NCI-H460 (cell line): ENCODE data around the genes DYNLT5 and INSL5.

RAMPAGE:
- cytosol, long total RNA, result no peak
- long total RNA, result no peak
- nucleus, long total RNA, result no peak
Measured at GRCh38 chr1:66296281-66296656, 237.7 kb upstream of the SGIP1 start.

DNA sequence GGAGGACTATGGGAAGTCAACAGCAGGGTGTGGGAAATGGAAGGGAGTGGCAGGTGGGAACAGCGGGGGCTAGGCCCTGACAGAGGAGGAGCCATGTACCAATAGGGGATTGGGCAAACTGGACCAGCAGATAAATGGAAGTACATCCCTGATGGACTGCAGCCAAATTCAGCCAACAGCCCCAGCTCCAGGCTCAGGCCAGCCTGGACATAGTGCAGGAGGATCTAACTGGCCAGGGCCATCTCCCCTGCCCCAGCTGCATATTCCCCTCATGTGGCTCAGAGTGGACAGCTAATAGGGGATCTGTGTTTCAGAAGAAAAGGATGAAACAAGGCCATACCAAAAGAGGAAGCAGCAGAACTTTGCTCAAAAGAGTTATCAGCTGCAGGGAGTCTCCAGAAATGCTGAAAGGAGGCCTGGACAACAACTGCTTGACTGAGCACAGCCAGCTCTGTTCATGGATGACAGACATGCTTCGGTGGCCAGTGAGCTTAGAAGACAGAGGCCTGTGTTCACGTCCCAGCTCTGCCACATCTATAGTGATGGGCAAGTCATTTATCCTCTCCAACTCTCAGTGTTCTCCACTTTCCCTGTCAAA lies 140.1 kb upstream of the SGIP1 start:
RAMPAGE:
- cytosol, long total RNA, result no peak
- long total RNA, result no peak
- nucleus, long total RNA, result no peak

DNA sequence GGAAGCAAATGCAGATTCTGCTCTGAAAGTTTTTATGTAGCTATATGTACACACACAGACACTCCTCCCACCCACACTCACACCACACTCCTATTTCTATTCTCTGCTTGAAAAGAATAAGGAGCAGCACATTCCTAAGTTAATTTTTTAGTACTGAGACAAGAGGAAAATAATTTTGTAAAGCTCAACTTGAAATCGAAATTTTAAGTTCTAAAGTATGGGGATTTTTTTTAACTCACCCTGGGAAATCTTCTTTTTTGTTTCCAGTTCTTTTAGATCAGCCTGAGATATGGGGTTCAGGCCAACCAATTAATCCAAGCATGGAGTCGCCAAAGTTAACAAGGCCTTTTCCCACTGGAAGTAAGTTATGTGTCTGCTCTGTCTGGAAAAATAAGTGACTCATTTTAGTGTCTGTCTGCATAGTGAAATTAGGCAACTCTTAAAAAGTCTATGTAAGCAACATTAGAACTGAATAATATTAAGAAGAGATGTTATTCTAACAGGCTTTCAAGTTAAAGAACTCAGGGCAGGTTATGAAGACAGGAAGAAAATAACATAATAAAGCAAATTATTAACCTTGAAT lies 75.4 kb upstream of the DYNLT5 start:
RAMPAGE:
- cytosol, long total RNA, result no peak
- long total RNA, result no peak
- nucleus, long total RNA, result no peak

RAMPAGE:
- cytosol, long total RNA, result no peak
- long total RNA, result no peak
- nucleus, long total RNA, result no peak
Measured at GRCh38 chr1:66751948-66752941, at the start of gene DYNLT5. DYNLT5 (plus strand) TSS chr1:66752459.

DNA sequence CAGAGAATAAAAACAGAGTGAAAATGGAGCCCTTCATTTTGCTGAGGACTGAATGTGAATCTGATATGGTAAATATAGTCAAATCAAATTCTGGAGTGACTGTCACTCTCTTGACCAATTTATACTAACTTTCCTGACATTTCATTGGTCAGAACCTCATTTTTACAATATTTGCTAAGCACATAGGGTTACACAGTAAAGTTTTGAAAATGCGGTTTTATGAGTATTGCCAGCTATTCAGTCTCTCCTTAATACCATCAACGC lies at the start of gene INSL5:
TSS of gene INSL5 (minus strand) at position 92 of the 264 bp plus-strand sequence.
RAMPAGE:
- cytosol, long total RNA, result no peak
- long total RNA, result no peak
- nucleus, long total RNA, result no peak

DNA sequence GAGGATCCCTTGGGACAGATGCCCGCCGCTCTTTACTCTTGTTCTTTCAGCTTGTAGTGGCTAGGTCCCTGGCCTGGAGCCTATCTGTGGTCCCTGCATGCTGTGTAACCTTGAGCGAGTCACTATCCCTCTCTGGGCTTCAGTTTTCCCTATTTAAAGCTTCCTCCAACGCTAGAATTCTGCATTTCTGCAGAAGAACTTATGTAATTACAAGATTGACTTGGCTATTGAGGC lies 769 bp downstream of the MIER1 start:
RAMPAGE:
- cytosol, long total RNA, result no peak
- long total RNA, result no peak
- nucleus, long total RNA, result no peak

GRCh38 chr1:67052635-67052970 lies 1.3 kb downstream of the SLC35D1 start:
RAMPAGE:
- cytosol, long total RNA, result no peak
- long total RNA, result no peak
- nucleus, long total RNA, result no peak

DNA sequence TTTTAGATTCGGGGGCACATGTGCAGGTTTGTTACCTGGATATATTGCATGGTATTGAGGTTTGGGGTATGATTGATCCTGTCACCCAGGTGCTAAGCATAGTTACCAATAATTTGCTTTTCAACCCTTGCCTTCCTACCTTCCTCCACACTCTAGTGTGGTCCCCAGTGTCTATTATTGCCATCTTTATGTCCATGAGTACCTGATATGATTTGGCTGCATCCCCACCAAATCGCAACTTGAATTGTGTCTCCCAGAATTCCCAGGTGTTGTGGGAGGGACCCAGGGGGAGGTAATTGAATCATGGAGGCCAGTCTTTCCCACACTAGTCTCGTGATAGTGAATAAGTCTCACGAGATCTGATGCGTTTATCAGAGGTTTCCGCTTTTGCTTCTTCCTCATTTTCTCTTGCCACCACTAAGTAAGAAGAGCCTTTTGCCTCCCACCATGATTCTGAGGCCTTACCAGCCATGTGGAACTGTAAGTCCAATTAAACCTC lies 41.0 kb downstream of the IL23R start:
RAMPAGE:
- cytosol, long total RNA, result no peak
- long total RNA, result no peak
- nucleus, long total RNA, result no peak

DNA sequence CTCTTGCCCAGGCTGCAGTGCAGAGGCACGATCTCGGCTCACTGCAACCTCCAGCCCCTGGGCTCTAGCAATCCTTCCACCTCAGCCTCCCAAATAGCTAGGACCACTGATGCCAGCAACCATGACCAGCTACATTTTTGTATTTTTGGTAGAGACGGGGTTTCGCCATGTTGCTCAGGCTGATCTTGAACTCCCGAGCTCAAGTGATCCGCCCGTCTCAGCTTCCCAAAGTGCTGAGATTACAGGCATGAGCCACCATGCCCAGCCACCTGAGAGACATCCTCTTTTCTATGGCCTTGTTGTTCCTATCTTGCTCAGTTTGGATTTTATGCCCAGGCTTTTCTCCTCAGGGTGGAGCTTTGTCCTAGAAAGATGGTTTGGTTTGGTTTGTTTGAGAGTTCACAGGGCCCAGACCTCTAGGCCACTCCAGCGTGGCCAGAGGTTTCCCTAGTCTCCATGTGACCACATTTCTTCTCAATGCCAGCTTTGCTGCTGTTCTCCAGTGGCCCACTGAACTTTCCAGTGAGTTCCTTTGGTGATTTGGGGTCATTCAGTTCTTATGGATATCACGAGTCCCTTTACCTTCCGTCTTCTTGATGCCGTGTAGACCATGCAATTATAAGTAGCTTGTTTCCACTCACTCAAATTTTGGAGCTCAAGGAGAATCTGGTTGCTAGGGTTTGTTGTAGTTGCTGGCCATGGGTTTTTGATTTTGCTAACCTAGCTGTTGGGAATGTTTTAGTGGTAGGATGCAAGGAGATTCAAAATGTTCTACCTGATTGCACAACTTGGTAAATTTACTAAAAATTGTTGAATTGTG lies 92.6 kb upstream of the SERBP1 start:
RAMPAGE:
- cytosol, long total RNA, result no peak
- long total RNA, result no peak
- nucleus, long total RNA, result no peak

DNA sequence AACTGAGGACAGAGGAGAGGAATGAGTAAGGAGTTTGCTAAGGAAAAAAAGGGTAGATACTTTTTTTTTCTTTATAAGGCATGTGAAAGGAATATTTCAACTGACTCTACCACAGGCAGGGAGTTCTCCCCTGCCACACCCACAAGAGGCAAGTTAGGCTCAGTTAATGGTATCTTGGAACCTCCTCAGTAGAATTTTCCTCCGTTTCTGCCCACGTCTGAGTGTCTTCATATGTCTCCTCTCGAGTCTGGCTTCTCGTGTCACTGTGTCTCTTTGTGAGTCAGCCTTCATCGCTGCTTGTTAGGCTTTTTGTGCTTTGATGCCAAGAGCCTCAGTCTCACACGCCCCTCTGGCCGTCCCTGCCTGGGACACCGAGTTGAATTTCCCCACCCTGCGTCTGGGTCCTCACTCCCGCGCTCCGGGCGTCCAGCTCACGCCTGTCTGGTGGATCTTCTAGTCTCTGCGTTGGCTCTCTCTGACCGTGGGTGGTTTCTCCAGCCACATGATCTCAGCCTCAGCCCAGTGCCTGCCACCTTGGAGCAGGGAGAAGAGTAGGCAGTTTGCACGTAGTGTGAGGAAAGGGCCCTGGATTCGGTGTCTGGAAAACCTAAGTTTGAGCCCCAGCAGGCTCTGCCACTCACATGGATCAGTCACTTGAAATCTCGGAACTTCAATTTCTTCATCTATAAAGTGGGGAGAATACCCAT lies 125.7 kb upstream of the GADD45A start:
RAMPAGE:
- cytosol, long total RNA, result no peak
- long total RNA, result no peak
- nucleus, long total RNA, result no peak

GRCh38 chr1:67561533-67562375 lies 123.2 kb upstream of the GADD45A start:
RAMPAGE:
- cytosol, long total RNA, result no peak
- long total RNA, result no peak
- nucleus, long total RNA, result no peak

DNA sequence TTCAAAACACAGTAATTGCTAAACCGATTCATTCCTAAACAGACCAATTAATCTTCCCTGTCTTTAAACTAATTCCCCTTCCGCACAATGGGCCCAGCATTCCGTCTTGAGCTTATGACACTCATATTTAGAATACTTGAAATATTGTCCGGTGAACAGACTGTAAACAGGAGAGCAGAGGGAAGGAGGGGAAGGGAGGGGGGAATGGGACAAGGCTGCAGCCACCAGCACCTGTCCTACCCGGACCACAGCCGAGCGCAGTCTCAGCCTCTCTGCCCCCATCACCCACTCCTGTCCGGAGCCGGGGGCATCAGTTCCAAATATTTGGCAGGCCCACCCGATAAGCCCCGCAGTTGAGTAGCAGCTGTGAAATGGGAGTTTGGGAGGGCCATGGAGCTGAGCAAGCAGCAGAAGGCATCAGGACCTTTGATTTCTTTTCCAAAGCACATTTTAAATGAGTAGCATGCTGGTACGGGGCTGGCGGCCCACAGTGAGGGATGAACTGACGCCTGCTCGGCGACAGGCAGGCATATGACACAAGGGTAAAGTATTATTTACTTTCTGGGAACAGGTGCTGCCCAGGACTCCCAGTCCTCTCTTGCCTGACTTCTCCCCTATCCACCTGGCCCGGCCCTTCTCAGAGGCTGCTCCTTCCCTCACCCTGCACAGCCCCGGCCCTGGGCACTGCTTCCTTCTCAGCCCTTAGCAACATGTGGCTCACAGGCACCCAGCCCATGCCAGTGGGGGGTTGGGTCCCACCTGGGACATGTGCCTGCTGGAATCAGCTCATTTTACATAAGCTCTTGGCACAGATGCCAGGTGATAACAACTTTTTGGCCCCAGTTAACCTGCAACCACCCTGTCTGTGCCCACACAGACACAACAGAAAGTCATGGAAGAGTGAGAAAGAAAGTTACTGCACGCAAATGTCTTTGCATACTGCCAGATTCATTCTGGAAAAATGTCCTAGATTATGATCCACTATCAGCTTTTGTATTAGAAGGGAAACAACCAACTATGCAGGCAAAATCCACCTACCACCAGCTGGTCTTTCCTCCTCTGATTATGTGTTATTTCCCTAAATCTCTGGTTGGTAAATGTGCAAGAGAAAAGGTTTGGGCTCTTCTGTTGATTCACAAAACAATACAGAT lies 112.4 kb upstream of the GADD45A start:
RAMPAGE:
- cytosol, long total RNA, result no peak
- long total RNA, result no peak
- nucleus, long total RNA, result no peak

DNA sequence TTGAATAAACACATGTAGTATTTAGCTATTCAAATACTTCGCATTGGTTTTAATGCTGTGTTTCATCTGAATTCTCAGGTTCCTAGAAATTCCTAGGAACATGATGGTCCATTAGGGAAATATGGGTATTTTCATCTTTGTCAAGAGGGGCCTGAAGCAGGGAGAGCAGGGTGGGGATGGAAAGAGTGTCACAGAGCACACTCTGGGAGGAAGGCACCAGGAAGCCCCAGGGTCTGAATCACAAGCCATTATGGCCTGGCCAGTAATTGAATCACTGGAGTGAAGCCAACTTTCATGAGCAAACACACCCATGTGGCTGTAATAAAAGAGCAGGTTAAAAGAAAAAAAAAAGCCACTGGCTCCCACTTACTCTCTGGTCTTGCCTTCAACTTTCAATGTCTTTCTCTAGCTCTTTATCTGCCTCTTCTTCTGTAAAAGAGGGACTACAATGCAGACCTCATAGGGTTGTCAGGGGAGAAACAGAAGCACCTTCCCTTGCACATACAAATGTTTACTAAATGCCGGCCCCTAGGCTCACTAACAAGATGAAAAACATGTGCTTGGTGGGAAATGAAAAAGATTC lies 28.4 kb downstream of the GADD45A start:
RAMPAGE:
- cytosol, long total RNA, result no peak
- long total RNA, result no peak
- nucleus, long total RNA, result no peak

GRCh38 chr1:67759891-67760607 lies 73.2 kb downstream of the GNG12 start:
RAMPAGE:
- cytosol, long total RNA, result no peak
- long total RNA, result no peak
- nucleus, long total RNA, result no peak

DNA sequence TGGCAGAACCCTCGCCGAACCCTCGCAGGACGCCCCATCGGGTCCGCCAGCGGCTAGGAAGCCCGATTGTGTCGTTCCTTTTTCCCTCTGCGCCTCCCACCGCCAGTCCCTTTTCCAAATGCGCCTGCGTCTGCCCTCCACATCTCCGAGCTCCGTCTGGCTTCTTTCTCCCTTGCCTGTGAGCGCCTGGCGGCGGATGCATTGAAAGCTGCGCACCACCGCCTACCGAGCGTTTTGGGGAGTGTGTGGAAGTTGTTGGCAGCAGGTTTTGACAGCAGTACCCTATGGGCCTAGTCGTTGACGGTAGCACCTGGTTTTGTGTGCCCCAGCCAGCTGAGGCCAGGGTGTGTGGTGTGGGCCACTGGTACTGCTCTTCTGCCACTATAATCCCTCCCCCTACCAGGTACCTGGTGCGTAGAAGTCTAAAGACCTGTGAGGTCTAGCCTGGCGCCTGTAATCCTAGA lies 1.2 kb upstream of the DIRAS3 start:
RAMPAGE:
- cytosol, long total RNA, result no peak
- long total RNA, result no peak
- nucleus, long total RNA, result no peak

DNA sequence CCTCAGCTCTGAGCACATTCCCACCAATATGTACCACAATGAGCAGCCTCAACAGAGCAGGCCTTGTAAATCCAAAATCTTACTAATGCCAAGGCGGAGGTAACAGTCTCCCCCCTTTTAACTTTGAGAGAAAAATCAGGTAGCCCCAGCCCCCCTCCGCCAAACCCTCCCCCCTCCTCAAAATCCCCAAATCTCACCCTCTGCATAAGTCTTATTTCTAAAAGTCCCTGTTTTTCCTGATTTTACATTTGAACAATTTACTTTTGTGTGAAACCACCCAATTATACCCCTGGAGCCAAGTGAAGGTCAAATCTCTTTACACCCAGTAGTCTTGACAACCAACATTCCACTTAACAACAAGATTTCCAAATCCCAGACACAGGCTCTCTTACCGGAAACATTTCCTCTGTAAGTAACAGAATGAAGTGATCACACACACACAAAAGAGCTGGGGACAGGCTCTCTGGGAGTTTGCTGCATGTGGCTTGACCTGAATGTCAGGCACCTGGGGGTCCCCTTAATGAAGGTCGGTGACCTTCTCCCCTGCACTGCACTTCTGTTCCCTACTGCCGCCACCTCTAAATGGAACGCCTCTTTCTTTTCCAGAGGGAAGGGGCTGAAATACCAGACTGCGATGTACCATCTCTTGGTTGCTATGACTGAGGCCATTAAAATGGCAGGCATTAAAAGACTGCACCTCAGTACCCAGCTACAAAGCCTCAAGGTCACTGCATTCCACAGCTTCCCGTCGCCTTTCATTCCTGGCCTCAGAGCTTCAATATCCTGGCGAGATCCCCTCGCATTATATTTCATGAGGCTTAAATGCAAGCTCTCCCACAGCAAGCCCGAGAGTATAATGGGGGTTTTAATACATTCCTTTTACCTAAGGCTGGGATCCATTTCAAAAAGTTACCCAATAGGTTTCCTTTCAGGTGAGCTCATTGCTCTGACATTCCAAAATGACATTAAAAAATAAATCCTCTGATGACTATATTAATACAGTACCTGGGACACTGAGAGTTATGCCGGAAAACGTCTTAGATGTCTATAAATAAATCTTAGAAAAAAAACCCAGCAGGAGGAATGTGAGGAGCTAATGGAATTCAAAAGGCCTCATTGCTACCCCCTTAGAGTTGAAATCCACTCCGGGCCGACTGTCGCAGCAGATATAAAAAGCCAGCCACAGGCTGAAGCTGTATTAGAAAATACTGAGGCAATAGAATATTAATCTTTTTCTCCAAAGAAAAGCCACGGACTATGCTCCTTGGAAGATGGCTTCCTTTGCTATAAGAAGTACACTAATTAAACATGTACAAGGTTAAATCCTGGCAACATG lies 90.9 kb upstream of the DIRAS3 start:
RAMPAGE:
- cytosol, long total RNA, result no peak
- long total RNA, result no peak
- nucleus, long total RNA, result no peak

GRCh38 chr1:68177846-68178399 lies 54.4 kb downstream of the WLS start:
RAMPAGE:
- cytosol, long total RNA, result no peak
- long total RNA, result no peak
- nucleus, long total RNA, result no peak

DNA sequence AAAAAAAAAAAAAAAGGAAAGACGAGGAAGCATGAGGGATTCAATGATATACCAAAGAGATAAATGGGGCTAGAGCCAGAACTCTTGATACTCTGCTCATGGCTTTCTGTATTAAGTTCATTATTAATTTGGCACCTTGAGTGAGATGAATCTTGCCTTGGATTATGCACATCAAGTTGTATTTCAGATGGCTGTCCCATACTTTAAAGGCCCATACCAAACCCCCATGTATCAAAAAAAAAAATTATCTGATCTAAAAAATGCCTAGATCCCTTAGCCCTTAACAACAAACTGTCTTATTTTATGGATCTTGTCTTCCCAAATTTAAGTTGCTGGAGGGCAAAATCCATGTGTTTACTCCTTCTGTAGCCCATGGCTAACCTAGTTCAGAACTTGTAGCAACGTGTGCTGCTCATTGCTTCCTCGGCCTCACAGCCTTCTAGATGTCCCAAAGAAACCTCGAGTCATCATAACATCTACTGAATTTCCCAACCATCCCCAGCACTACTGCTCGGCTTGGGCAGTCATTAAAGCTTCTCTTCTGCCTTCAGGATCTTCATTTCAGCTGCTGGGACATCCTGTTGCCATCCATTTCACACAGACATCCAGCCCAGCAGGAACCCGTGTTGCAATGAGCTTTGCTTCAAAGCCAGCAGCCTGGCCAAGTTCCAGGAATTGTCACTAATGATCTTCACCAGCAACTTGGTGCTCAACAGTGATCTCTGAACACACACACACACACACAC lies 18.7 kb downstream of the WLS start:
RAMPAGE:
- cytosol, long total RNA, result no peak
- long total RNA, result no peak
- nucleus, long total RNA, result no peak

DNA sequence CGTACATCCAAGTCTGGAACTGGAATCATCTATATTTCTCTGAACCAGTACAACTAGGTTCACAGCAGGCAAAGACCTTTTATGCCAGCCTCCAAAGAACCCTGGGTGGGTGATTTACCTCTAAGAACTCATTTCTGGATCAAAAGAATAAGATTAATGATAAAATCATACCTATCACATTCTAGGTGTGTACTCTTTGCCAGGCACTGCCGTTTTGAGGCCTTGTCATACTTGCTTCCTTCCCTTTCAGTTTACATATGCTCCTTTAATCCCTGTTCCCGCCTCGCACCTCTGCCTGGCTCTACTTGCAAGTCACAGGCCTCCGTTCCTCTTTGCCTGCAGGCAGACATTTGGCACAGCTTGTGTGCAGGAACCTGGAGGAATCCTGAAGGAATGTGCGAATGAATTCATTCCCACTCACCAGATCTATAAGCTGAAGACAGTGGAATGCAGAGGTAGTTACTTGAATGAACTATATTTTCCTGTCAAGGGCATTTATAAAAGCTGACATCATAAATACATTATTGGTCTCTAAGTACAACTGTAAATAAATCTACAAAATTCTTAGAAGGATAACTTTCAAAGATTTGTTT lies 13.9 kb downstream of the WLS start:
RAMPAGE:
- cytosol, long total RNA, result no peak
- long total RNA, result no peak
- nucleus, long total RNA, result no peak

DNA sequence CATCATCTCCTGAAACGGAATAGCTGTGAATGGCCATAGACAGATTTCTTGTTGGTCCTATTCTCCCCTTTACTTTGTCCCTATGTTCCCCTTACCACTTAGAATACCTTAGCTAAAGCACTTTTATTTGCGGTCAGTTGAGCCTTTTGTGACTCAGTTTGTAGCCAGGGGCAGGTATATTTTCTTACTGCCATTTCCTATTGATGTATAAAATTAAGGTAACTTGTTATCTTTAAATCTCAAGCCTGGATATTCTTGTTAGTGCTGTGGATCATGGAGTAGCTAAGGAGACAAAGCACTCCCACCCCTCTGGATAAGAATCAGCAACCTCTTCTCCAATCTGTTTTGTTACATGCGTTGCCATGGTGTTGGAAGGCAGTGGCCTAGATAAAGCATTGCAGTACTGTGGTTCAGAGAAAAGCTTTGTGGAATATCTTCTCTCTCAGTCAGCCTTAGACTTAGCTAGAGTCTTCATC lies 478.6 kb upstream of the DEPDC1 start:
RAMPAGE:
- cytosol, long total RNA, result no peak
- long total RNA, result no peak
- nucleus, long total RNA, result no peak